Epithelial cell of esophagus (primary cell): ENCODE data around the gene BTG1.

GRCh38 chr12:92109574-92110027, 36.0 kb downstream of the BTG1 start:
- RRBS = no CpG with 5 or more reads among the region's 4 CpGs

- RRBS = no CpG with 5 or more reads among the region's 5 CpGs
Observed at GRCh38 chr12:92141506-92142244, 4.0 kb downstream of the BTG1 start.

- RRBS = 2% methylated on average over 14 of the region's 45 CpGs
Observed at GRCh38 chr12:92145481-92145936, at the start of gene BTG1. Gene BTG1 (minus strand): TSS chr12:92145846.

- RRBS = no CpG with 5 or more reads among the region's 2 CpGs
Observed at GRCh38 chr12:92243864-92244357, 98.3 kb upstream of the BTG1 start.

DNA sequence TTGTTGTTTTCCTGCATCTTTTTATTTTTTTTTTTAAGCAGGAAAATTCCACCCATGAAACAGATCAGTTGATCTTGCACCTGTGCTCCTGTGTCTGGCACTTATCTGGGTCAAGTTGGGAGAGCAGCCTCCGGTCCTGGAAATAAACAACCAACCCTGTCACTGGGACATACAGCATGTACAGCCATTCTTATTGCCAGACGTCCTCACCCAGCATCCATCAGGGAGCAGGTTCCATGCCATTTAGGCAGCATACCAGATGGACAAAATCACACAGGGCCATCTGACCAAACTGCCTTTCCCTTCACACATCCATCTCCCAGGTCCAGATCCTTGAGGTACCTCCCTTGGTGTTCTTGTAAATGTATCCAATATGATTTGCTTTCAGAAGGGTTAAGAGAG, 266.1 kb upstream of the BTG1 start:
- RRBS = no CpG with 5 or more reads among the region's 2 CpGs

GRCh38 chr12:92444537-92445149, 258.1 kb upstream of the PLEKHG7 start:
- RRBS = over 99% methylated on average over 2 of the region's 13 CpGs

GRCh38 chr12:92485414-92485876, 217.3 kb upstream of the PLEKHG7 start:
- RRBS = no CpG with 5 or more reads among the region's 4 CpGs

DNA sequence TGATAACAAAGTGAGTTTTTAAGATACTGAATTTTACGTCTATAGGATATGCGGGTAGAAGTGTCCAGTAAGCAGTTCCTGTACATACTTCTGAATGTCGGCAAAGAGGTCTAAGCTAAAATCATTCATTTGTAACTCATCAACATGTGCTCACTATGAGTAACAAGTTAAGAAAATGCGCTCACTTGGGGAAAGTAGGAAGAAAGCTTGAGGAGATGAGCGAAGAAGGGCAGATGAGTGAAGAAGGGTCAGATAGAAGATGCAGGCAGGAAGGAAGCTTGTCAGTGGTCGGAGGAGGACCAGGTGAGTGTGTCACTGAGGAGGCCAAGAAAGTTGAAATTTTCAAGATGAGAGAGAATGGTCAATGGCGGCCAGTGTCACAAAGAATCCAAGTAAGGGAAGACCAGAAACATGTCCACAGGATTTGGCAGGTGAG, 145.7 kb upstream of the PLEKHG7 start:
- RRBS = no CpG with 5 or more reads among the region's 7 CpGs

- RRBS = no CpG with 5 or more reads among the region's 7 CpGs
Observed at GRCh38 chr12:92574752-92575444, 127.9 kb upstream of the PLEKHG7 start.

DNA sequence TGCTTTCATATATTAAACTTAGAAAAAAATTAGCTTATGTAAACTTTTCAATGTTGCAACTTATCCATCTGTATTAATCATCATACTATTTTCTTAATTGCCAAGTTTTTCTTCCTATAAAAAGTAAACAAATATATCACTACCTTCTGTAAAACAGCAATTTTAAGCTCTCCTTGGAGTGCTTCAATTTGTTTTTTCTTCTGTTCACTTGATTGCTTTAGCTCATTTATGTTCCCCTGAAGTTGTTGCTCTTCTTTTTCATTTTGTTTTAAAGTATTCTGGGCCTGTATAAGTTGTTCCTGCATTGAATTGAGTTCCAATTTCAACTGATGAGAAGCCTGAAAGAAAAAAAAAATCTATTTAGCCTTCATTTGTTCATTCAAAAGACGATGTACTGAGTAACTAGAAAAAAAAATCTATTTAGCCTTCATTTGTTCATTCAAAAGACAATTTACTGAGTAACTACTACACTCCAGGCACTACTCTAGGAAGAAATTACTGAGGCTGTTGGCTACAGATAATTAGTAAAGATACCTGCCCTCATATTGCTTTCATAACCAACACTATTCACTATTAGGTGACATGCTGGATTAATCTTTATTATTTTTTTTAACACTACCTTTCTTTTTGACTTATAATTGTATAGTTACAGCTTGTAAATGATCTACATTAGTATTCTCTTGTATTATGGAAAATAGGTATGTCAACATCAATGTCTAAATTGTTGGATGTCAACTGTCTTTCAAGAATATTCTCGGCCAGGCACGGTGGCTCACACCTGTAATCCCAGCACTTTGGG, 96.2 kb downstream of the PLEKHG7 start:
- RRBS = no CpG with 5 or more reads among the region's 3 CpGs

- RRBS = no CpG with 5 or more reads among the region's 2 CpGs
Observed at GRCh38 chr12:92842207-92842848, 86.8 kb downstream of the EEA1 start.

GRCh38 chr12:92923443-92924178, 5.5 kb downstream of the EEA1 start:
- RRBS = no CpG with 5 or more reads among the region's 4 CpGs

GRCh38 chr12:92977034-92977782, 48.1 kb upstream of the EEA1 start:
- RRBS = no CpG with 5 or more reads among the region's 6 CpGs

GRCh38 chr12:93018636-93019275, 89.7 kb upstream of the EEA1 start:
- RRBS = no CpG with 5 or more reads among the region's 5 CpGs

DNA sequence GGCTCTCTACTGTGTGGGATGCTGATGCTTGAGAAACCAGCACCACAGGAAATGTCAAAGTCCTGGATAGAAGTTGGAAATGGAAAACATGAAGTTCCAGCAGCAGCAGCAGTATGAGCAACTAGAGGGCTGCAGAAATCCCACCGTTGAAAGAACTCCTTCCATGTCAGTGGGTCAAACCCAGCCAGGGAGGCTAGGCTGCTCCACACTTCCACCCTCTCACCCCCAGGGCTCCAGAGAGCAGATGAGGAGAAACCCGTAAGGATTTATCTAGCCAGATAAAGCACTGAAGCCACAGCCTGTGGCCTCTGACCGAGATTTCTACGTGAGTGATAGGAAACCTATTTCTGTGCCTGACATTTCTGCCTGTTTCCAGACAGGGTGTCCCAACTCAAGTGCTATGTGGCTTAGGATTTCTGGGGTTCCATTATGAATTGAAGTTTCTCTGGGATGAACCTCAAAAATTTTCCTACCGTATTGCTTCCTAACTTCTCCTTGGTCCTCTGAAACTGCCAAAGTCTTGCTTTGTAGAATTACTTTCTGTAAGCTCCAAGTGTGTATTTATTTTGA, 100.0 kb upstream of the EEA1 start:
- RRBS = no CpG with 5 or more reads among the region's 5 CpGs

GRCh38 chr12:93407022-93408383, 29.8 kb downstream of the NUDT4 start:
- RRBS = no CpG with 5 or more reads among the region's 8 CpGs

DNA sequence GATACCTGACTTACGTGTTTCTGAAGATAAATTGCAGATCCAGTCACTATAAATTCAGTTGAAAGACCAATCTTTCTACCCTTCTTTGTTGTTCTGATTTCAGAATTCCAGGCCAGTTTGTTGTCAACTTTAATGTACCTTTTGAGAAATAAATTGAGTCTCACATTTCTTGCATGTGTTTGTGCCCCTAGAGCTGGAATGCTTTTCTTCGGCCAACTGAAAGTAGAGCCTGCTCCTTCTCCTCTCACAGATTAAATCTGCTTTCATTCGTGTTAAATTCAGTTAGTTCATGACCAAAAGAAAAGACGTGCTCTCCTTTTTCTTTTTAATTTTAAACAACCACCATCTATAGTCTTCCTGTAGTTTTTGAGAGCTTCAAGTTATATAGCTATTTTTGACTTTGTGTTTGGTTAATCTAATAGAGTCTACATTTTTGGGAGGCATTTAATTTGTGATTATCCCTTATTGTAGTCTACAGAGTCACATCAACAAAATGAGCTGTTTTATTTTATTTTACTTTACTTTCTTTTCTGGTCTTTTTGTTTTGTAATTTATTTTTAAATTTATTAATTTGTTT, 22.9 kb downstream of the SOCS2 start:
- RRBS = no CpG with 5 or more reads among the region's 4 CpGs

DNA sequence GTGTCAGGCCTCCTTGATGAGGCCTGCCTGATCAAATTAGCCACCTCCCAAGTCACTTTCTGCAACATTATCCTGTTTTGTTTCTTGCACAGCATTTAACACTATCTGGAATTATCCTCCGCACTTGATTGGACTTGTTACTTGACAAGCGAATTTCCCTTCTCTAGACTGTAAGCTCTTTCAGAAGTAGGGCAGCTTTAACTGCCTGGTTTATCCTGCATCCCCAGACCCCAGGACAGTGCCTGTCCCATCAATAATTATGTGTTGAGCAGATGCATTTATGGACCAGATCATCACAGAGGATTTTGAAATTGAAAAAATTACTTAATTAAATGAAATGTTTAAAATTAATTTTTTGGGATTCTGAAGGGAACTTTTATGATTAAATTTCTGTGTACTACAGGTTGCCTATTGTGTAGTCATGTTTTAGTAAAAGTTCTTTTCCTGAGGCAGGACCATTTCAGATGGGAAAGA, 27.8 kb downstream of the CRADD start:
- RRBS = no CpG with 5 or more reads among the region's 2 CpGs

DNA sequence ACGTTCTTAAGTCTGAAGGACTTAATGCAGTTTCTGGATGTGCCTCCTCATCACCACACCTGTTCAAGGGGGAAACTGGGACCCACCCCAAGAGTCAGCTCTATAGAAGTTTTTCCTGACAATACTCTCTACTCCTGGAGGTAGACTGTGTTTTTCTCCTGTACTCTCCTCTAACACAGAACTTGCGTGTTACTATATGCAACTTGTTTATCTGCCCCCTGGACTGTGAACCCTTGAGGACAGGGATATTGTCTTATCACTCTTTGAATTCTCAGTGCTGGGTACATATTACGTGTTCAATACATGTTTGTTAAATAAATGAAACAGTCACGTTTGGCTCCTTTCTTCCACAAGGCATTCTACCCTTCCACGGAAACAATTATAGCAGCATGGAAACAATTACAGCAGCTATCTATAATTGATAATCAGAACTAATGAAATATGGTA, 50.7 kb downstream of the CRADD start:
- RRBS = no CpG with 5 or more reads among the region's 5 CpGs

- RRBS = no CpG with 5 or more reads among the region's 11 CpGs
Observed at GRCh38 chr12:93848708-93849506, 171.7 kb downstream of the CRADD start.